A172 (cell line): ENCODE measurements around the genes NEGR1, ST6GALNAC3 and GIPC2.

DNA sequence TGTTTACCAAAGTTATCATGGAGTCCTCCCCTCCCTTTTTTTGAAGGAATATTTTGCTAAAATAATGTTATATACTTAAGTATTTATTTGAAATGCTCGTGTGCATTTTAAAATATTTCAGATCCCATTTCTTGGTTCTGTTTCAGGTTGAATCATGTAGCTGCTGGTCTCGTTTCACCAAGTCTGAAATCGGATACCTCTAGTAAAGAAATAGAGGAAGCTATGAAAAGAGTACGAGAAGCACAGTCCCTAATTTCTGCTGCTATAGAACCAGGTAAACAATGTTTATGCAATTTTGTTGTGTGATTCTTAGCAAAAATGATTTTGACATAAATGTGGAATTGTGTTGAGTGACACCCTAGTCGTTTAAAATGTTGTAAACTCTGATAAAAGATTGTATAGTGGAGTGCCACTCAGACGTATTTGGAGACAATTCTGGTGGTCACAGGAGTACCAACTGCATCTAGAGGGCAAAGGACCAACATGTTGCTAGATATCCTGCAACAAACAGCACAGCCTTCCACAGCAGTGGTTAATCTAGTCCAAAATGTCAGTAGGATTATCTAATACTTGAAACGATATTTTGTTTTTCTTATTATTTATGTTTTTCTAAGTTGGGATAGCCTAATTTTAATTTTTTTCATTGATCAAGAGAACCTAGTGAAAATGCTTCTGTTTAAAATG, 16.2 kb downstream of the SRSF11 start:
- RAMPAGE, long total RNA: no peak

DNA sequence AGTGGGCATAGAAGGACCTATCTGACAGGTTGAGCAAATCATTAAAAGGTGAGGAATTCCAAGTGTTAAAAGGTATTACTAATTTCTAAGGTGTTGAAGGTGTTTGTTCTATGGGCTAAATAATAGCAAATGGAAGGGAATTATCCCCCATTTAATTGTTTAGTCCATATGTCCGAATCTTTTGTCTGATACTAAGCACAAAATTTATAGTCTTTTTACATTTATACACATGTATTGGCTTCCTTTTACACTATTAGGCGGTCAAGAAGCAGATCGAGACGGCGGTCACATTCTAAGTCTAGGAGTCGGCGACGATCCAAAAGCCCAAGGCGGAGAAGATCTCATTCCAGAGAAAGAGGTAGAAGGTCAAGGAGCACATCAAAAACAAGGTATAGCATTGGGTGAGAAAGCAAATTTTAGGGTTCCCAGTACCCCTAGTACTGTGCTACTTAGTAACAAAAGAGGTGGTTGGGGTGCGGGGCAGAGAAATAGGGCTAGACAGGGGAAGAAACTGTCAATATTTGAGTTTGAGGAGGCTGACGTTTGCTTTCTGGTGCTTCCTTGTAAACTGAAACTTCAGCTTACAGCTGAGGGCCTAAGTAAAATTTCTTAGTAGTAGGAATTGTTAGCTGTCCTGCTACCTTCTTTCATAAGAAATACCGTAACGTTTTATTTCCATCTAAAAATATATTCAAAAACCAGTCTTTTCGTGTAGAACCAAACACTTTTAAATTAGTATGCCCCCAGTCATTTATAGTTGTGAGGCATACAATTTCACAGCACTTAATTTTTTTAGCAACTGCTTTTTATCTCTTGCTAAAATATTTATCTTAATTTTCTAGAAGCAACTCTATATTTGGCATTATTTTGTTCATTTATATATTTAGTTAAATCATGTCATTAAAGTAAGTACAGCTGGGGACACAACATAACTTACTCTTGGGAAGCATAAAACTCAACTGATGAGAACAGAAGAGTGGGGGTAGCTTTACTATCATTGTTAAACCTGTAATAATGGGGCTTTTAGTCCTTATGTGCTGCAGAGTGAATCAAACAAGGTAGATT, 23.6 kb downstream of the SRSF11 start:
- RAMPAGE, long total RNA: no peak

- RAMPAGE, long total RNA: no peak
Measured at GRCh38 chr1:71052972-71054133, 5.7 kb upstream of the PTGER3 start.

GRCh38 chr1:72282273-72283151, at the start of gene NEGR1:
Gene NEGR1, minus strand, starts transcription at chr1:72282539.
- RAMPAGE, long total RNA: no peak

DNA sequence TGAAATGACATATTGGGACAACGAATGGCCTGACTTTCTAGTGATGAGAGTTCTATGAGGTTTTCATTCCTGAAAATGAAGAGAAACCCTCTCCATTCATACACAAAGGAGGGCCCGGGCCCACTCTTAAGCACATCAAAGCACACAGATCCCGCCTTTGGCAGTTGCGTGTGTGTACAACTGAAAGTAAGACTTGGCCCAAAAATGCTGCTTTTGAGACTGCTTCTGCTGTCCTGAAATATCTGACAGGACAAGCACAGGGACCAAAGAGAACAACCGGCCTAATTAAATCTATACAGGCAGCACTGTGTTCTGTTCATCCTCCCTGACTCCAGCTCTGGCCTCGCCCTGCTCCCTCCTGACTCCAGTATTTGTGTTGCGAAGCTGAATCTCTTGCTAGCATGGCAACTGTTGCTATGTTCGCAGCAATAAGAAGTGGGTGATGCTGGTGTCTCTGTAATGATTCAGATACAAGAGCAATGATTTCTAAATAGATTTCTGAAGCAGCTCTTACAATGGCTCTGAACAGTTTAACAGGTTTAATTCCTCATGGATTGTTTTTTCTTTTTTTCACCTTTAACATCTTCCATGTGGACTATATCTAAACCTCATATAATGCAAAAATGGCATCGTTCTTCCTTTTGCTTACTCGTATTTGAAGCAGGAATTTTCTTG, 7.3 kb downstream of the LRRC53 start:
- RAMPAGE, long total RNA: no peak

GRCh38 chr1:75133954-75134153, 334 bp upstream of the LHX8 start:
- RAMPAGE, long total RNA: no peak

DNA sequence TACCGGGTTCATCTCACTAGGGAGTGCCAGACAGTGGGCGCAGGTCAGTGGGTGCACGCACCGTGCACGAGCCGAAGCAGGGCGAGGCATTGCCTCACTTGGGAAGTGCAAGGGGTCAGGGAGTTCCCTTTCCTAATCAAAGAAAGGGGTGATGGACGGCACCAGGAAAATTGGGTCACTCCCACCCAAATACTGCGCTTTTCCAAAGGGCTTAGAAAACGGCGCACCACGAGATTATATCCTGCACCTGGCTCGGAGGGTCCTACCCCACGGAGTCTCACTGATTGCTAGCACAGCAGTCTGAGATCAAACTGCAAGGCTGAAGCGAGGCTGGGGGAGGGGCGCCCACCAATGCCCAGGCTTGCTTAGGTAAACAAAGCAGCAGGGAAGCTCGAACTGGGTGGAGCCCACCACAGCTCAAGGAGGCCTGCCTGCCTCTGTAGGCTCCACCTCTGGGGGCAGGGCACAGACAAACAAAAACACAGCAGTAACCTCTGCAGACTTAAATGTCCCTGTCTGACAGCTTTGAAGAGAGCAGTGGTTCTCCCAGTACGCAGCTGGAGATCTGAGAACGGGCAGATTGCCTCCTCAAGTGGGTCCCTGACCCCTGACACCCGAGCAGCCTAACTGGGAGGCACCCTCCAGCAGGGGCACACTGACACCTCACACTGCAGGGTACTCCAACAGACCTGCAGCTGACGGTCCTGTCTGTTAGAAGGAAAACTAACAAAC, 46.5 kb upstream of the ACADM start:
- RAMPAGE, long total RNA: no peak

DNA sequence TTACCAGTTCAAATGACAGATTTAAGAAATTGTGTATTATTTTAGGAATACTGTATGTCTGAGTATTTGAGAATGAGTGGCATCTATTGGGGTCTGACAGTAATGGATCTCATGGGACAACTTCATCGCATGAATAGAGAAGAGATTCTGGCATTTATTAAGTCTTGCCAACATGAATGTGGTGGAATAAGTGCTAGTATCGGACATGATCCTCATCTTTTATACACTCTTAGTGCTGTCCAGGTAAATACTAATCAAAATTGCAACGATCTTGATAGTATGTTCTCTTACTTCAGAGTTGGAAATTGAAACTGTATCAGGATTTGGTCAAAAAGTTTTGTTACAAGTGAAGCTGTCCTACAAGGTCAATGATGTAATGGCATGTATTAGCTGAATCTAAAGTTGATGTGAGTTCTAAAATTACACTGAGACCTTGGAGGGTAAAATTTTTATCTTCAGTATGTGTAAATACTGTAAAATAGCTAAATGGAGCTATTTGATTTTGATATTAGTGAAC, 3.1 kb downstream of the RABGGTB start:
- RAMPAGE, long total RNA: no peak

GRCh38 chr1:76074491-76075429, at the start of gene ST6GALNAC3:
Gene ST6GALNAC3, plus strand, starts transcription at chr1:76074746.
- RAMPAGE, long total RNA: no peak

DNA sequence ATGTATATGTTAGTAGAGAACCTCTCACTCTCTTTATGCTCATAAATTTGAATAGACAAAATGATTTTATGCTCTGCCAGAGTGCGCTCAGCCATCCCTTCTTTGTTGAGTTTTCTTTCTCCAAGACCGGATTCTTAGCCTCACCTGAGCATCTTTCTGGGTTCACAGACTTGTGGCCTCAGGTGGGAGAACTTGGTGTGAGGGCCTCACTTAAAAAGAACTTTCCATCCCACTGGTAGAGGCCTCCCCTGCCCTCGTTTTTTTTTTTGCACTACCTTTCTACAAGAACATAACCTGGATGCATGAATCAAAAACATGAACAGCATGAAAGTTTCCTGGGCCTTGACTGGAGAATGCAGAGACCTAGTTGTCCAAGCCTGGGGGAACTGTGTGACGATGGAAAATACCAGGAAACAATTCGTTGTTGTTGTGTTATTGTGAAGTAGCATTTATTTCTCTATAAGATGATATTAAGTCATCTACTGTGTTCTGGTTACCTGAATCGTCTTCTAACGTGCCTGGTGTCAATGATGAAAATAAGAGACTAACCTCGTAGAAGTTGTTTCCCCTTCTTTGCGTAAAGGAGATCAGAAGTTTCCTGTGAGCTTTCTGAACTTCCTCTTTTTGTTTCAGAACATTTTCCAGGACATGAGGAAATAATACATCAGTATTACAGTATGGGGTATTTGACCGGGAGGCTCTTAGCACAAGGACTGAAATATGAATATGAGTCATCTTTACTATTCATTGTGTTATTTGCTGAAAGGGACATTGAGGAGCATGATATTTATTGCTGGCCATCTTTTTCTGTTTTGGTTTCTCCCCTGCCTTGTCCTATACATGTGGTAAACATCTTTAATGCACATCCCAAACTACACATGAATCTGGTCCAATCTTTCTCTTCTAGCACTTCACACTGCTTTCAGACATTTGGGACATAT, 1.2 kb downstream of the ST6GALNAC3 start:
- RAMPAGE, long total RNA: no peak

DNA sequence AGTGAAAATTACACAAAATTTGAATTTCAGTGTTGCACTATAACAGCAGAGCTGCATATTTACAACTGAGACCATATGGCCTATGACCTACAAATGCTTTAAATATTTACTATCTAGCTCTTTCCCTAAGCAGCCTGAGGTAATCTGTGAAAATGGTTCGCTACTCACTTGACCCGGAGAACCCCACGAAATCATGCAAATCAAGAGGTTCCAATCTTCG, 90.4 kb downstream of the PIGK start:
- RAMPAGE, long total RNA: no peak

DNA sequence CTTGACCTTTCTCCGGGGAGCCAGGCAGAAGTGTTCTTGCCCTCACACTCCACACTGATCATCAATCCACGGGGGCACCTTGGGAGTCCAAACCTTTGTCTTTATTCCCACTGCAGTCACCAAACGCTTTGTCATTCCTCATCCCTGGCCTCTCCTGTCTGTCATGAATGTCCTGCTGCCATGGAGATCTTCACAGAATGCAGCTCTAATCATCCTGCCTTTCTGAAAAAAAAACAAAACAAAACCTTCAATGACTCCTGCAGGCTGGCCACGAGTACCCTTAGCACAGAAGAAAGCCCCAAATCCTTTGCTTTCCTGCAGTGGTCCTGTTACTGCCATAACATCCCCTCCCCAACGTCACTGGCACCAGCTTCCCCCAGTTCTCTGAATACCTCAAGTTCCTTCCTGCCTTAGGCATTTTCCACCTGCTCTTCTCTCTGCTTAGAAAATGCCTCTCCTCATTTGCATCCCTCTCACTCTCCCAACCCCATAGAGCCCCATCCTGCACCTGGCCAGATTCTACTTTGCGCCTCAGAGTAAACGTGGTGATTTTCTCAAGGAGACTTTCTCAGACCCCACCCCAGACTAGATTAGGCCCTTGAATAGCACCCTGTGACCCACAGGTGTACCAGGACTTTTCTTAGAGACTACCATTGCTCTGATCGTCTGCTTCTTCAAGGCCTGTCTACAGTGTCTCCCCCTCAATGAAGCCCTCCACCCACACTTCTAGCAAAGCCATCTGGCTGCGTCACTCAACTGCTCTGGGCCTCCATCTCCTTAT, 131.2 kb downstream of the AK5 start:
- RAMPAGE, long total RNA: no peak

GRCh38 chr1:77942794-77943167, 36.1 kb downstream of the FUBP1 start:
- RAMPAGE, long total RNA: no peak

- RAMPAGE, long total RNA: no peak
Measured at GRCh38 chr1:78003984-78004357, 768 bp upstream of the DNAJB4 start.

- RAMPAGE, long total RNA: no peak
Measured at GRCh38 chr1:78012944-78013554, 8.3 kb downstream of the DNAJB4 start.

- RAMPAGE, long total RNA: no peak
Measured at GRCh38 chr1:78045070-78045614, 624 bp upstream of the GIPC2 start.

GRCh38 chr1:78045702-78046927, at the start of gene GIPC2:
Gene GIPC2, plus strand, starts transcription at chr1:78045966.
- RAMPAGE, long total RNA: no peak

DNA sequence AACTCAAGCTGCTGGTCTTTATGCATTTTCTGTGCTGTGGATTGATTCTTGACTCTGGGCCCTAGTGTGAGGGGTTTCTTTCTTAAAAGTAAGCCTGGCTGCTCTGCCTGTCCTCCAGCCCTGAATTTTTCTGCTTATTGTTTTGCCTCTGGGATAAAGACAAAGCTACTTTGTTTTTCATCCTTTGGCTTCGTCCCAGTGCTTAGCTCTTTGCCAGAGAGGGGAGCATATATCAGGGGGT, 51.0 kb downstream of the GIPC2 start:
- RAMPAGE, long total RNA: no peak

GRCh38 chr1:78419275-78419665, 71.5 kb upstream of the PTGFR start:
- RAMPAGE, long total RNA: no peak

- RAMPAGE, long total RNA: no peak
Measured at GRCh38 chr1:78643797-78644186, 5.8 kb upstream of the IFI44 start.